Neural crest cell (in vitro differentiated cells): ENCODE measurements around a stretch of chr1.

DNA sequence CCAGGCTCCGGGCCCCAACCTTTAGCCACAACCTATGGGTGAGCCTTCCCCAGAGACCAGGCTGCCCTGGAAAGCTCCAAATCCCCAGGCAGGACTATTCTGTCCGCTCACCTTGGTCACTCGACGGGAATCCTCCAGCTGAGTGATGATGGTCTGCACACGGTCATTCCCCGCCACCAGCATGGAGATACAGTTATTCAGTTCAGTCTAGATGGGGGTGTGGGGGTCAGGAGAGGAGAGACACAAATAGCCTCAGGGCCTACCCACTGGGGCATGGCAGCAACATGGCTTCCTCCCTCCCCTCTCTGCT, 7.3 kb downstream of the TRIM63 start:
- PRO-cap = no peak

DNA sequence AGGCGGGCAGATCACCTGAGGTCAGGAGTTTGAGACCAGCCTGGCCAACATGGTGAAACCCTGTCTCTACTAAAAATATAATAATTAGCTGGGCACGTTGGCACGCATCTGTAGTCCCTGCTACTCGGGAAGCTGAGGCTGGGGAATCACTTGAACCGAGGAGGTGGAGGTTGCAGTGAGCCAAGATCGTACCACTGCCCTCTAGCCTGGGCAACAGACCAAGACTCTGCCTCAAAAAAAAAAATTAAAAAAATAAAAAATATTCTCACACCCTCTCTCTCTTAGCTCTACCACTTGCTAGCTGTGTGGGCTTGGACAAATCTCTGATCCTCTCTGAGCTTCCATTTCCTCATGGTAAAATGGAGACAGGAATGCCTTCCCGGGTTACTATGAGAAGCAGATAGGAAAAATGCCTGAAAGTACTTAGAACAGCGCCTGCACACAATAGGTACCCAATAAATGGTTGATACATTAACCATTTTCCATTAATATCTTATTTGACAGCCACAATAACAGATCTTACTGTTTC, 3.2 kb downstream of the TRIM63 start:
- PRO-cap = no peak

GRCh38 chr1:26160645-26161077, 1.8 kb downstream of the FAM110D start:
- PRO-cap = no peak

GRCh38 chr1:26164215-26165094, 4.3 kb downstream of the C1orf232 start:
- PRO-cap = bidirectional peak, plus-strand start at chr1:26164450, minus-strand start at chr1:26164526

GRCh38 chr1:26182334-26182820, 5.1 kb downstream of the CNKSR1 start:
- PRO-cap = no peak

DNA sequence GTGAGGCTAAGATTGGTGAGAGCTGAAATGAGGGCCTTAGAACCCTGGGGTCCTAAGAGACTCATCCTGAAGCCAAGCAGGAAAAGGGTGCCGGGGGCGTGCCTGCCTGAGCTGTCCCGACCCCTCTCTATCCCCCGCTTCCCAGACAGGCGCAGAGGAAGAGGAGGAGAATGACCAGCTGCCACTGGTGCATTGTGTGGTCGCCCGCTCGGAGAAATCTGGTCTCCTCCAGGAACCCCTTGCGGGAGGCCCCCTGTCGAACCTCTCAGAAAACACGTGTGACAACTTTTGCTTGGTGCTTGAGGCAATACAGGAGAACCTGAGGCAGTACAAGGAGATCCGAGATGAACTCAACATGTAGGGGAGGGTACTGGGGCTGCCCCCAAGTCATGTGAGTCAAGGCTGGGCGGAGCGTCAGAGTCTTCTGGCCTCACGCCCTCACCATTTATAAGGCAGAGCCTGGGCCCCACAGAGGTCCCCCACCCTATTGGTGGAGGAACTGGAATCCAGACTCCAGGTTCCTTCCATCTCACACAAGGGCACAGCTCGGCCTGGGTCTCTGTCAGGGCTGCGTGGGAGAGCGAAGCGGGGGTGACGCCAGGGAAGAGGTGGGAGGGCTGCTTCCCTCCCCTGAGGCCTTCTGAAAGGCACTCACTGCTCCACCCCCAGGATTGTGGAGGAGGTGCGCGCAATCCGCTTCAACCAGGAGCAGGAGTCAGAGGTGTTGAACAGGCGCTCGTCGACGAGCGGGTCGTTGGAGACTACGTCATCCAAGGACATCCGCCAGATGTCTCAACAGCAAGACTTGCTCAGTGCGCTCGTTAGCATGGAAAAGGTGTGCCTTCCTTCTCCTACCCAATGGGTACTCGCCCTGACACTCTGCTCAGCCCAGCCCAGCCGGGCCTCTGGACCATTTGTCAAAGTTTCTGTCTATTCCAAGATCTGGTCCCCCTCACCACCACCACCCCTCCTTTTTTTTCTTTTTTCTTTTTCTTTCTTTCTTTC, 10.6 kb downstream of the CATSPER4 start:
- PRO-cap = no peak

DNA sequence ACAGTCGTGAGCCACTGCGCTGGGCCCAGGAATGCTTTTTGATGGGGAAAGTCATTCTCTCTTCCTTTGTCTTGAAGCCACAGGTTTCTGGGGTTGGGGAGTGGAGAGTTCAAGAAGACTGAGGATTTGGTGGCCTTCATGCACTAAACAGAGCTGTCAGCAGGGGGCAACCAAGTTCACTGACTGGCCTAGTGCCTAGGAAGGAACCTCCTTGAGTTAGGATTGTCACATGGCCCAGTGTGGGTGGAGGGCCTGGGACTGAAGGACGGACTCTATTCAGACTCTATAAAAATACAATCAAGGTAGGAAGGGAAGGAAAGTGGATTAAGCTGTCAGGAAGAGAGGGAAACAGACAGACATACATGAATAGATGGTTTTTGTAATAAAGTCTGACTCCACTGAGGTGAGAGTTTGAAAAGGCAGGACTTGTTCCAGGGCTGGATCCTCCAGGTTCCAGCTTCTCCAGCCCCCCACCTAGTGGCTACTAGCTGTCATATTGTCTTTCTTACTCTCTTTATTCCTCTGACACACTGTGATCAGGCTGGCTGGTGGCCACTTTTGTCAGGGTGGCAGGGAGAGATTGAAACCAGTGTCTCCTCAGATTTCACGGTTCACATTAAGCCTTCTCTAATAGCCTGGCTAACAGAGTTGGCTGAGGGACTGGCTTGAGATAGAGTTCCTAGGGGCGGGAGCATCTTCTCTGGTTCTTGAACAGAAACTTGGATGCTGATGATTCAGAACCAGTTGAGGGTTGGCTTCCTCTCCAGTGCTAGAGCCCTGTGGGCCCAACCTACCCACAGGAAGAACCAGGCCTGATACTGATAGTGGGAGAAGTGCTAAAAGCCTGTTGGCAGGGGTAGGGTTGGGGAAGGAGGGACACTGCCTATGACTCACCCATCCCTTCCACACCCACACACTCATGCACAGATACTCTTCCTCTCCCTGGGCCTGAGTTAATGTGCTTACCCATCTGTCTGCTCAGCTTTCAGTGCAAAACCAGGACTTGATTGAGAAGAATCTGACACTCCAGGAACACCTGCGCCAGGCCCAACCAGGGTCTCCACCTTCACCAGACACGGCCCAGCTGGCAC, 4.0 kb upstream of the SH3BGRL3 start:
- PRO-cap = no peak

GRCh38 chr1:26282962-26283348, 3.1 kb downstream of the SH3BGRL3 start:
- PRO-cap = no peak

DNA sequence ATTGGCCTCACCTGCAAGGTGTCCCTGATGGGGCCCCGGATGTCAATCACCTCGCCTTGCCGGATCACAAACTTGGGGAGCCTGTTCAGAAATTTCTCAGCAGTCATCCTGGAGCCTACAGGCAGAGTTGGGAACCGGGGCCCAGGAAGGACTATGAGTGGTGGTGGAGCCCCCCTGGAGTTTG, 4.1 kb downstream of the SH3BGRL3 start:
- PRO-cap = no peak

GRCh38 chr1:26286883-26287869, 7.3 kb downstream of the SH3BGRL3 start:
- PRO-cap = unidirectional peak, plus-strand start at chr1:26287166

DNA sequence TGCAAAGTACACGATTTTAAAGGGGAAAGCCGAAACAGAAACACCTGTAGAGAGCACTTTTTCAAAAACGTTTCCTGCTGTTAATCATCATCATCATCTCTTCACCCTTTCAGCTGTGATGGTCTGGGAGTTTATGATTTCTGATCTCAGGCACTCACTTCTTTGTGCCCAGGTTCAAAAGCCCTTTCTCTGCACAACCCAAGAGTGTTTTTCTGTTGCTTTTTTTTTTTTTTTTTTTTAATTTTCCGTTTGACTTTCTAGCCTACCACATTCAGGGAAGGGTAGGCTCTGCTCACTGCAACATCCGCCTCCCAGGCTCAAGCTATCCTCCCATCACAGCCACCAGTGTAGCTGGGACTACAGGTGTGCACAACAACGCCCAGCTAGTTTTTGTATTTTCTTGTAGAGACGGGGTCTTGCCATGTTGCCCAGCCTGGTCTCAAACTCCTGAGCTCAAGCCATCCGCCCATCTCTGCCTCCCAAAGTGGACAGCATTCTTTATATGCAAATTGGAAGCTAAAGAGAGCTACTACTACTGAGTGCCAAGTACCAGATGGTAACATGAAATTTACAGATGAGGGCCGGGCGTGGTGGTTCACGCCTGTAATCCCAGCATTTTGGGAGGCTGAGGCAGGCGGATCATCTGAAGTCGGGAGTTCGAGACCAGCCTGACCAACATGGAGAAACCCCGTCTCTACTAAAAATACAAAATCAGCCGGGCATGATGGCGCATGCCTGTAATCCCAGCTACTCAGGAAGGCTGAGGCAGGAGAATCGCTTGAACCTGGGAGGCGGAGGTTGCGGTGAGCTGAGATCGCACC, 1.2 kb upstream of the UBXN11 start:
- PRO-cap = no peak

DNA sequence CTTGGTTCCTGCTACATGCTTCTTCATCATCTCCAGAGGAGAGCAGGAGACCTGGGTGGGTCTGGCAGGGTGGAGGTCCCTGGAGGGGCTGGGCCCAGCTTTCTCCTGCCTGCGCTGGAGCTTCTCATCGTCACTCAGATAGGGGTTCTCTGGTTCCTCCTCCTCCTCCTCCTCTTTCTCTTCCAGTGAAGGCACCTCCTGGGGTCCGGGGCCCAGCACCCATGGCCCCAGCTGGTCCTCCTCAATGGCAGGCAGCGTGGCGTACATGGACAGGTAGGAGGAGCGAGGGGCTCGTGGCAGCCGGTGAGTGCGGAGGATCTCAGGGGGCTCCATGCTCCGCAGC, 10.0 kb downstream of the CRYBG2 start:
- PRO-cap = no peak

DNA sequence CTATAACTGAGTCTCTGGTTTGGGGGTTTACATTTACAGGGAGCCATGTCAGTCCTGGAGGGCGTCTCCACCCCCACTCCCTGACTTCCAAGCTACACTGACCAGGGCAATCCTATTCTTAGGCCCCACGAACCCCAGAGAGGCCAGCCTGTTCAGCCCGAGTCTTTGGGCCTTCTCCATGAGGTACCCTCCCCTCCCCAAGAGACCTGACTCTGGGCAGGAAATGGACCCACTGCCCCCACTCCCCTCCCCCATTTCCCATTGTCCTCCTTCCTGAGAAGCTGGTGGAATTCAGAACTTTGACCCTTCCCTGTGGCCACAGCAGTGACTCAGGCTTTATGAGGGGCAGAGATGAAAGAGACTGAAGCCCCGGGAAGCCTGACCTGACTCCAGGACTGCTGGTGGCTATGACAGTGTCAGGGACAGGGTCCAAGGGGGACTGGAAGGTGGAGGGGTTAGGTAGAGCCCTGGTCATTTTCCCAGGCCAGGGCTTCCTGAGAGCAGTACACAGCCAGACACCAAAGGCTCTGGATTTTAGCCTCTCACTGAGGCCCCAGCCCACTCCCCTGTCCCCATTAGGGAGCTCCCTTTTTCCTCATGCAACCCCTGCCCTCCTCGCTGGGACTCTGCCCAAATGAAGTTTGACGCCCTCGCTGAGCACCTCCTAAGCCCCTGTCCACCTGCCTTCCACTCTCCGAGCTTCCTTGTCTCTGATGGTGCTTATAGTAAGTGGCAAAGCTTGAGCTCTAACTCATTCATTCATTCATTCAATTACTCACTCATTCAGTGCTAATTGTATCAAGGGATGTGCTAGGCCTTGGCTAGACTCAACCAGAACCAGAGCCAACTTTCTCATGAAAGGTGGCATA, 3.1 kb downstream of the CRYBG2 start:
- PRO-cap = bidirectional peak, plus-strand start at position 321 of the sequence, minus-strand start at position 177 of the sequence

GRCh38 chr1:26411042-26411624, 516 bp downstream of the LIN28A start:
- PRO-cap = bidirectional peak, plus-strand start at chr1:26411405, minus-strand start at chr1:26411158

GRCh38 chr1:26476860-26477841, 4.9 kb downstream of the HMGN2 start:
- PRO-cap = no peak

DNA sequence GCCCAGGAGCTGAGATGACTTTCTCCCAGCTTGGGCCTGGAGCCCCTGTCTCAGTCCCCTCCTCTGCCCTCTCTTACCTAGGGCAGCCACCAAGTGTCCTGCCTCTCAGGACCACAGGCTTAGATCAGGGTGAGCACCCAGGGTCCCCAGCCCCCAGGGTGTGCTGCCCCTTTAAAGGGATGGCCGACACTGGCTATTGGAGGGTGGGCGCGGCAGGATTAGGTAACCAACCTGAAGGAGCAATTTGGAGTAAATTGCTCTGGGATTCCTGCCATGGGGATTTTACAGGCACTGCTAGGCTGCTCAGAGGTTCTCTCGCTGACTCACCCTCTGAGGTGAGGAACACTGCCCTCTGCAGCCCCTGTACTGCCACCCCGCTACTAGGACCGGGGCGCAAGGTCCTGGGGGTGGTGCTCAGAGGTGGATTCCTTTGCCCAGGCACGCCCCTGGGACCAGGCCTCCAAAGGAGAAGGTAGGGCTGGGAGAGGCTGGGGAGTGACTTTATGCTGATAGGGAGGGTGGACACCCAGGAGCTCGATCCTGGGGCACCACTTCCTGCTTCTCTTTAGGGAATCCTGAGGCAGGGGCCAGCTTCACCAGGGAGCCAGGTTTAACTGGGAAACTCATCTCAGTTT, 1.5 kb downstream of the RPS6KA1 start:
- PRO-cap = no peak

DNA sequence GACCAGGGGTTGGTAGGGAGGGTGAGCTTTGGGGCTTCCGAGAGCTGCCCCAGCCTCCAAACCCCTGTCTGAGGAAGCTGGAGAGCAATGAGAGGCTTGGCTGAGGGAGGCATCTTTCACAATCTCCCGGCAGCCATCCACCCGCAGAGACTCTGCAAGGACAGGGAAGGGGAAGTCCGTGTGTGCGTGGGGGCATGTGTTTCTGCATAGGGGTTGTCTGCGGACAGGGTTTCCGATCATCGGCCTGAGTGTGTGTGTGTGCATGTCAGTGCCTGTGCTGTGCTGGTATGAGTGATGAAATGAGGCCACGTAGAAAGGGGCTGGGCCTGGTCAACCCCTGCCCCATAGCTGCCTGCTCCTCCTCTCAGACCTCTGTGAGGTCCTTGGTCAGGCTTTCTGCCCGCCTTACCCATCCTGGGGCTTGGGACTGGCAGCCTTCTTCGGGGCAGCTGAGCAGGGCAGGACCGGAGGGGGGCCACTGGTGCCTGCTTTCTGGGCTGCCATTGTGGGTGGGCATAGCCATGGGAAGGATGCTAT, 12.7 kb downstream of the RPS6KA1 start:
- PRO-cap = no peak

DNA sequence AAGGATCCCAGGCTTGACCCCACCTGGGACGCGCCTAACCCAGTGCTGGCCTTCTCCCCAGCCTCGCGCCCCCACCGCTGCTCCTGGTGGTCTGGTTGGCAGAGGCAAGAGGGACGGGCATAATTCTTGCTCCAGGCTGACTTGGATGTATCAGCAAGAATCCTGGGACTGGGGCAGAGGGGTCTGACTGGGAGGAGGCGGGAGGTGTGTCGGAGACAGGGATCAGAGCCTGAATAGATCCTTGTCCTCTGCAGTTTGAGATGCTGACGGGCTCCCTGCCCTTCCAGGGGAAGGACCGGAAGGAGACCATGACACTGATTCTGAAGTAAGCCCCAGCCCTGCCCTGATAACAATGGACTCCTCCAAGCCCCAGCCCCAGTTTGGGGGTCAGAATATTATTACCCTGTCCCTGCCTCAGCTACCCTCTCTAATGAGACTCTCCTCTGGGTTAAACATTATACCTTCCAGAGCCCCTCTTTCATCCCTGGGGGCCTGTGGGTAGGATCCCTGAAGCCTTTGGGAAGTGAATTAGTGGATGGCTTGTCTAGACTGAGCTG, 25.4 kb downstream of the RPS6KA1 start:
- PRO-cap = bidirectional peak, plus-strand start at position 266 of the sequence, minus-strand start at position 235 of the sequence

GRCh38 chr1:26711349-26711905, 15.6 kb downstream of the ARID1A start:
- PRO-cap = no peak

- PRO-cap = no peak
Measured at GRCh38 chr1:26711906-26712319, 16.1 kb downstream of the ARID1A start.